Lower leg skin (tissue), 2 donors: ENCODE data around the gene EMILIN3.

GRCh38 chr20:40669577-40670080, 19.4 kb downstream of the MAFB start:
- PRO-cap, result no peak
- RAMPAGE, long total RNA, 2 experiments, result no peak in any of the 2 experiments

- PRO-cap, result bidirectional peak, plus-strand start at chr20:40682662, minus-strand start at chr20:40682553
- RAMPAGE, long total RNA, 2 experiments, result no peak in any of the 2 experiments
These were observed 6.6 kb downstream of the MAFB start for GRCh38 chr20:40682106-40683103.

- PRO-cap, result no peak
- RAMPAGE, long total RNA, 2 experiments, result no peak in any of the 2 experiments
These were observed 1.3 kb upstream of the MAFB start for GRCh38 chr20:40690368-40690735.

DNA sequence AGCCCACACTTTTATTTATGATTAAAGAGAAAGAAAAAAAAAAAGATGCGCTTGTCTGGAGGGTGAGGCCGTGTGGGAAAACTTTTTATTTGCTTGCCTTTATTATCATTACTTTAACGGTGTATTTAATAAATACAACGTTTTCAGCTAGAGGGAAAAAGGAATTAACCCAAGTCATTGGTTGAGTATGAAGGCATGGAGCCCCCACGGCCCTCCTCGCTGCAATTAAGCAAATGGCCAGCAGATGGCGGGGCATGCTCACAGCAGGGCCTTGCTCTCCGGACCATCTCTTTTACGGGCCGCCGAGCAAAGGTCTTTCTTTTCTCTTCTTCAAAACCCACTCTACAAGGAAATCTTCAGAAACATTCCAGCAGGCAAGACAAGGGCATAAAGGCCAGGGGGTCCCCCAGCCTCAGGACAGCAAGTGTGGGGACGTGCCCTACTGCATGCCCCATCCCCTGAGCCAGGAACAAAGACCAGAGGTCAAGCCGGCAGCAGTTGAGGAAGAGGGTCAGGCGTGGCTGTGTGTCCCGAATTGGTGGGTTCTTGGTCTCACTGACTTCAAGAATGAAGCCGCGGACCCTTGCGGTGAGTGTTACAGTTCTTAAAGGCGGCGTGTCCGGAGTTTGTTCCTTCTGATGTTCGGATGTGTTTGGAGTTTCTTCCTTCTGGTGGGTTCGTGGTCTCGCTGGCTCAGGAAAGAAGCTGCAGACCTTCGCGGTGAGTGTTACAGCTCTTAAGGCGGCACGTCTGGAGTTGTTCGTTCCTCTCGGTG, 59.8 kb upstream of the TOP1 start:
- PRO-cap, result no peak
- RAMPAGE, long total RNA, 2 experiments, result no peak in any of the 2 experiments

- PRO-cap, result no peak
- RAMPAGE, long total RNA, 2 experiments, result no peak in any of the 2 experiments
These were observed 37.2 kb upstream of the TOP1 start for GRCh38 chr20:40991112-40992046.

DNA sequence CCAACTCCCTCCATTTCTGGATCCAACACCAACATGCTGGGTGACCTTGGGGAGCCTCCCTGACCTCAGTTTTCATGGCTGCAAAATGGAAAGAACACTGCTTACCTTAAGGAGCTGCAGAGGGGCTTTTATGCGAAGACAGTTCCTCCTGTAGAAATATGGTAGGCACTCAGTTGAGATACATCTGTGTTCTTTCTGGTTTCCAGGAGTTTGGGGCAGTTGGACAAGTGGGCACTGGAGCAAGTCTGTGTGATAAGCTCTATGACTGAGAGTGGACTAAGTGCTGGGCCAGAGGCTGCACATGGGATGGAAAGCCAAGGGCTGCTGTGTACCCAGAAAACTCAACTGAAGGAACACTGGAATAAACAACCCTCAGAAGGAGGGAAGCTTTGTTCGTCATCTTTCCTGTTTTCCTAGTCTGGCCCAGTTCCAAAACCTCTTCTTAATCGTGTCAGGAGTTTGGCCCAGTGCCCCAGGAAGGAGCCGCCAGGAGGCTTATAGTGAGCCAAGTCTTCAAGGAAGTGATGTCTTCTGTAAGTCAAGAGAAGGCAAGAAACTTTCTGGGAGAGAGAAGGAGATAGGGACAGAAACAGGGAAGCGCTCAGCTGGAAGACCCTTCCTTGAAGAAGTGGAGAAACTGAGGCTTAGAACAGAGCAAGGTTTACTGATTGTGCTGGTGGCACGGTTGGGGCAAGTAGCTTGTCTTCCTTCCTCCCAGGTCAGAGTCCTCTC, 23.3 kb upstream of the TOP1 start:
- PRO-cap, result bidirectional peak, plus-strand start at position 573 of the sequence, minus-strand start at position 347 of the sequence
- RAMPAGE, long total RNA, 2 experiments, result no peak in any of the 2 experiments

GRCh38 chr20:41044261-41044731, 15.7 kb downstream of the TOP1 start:
- PRO-cap, result no peak
- RAMPAGE, long total RNA, 2 experiments, result no peak in any of the 2 experiments

- PRO-cap, result no peak
- RAMPAGE, long total RNA, 2 experiments, result no peak in any of the 2 experiments
These were observed 19.3 kb upstream of the PLCG1 start for GRCh38 chr20:41117680-41118786.

- PRO-cap, result no peak
- RAMPAGE, long total RNA, 2 experiments, result no peak in any of the 2 experiments
These were observed 22.2 kb downstream of the PLCG1 start for GRCh38 chr20:41159460-41160123.

- PRO-cap, result no peak
- RAMPAGE, long total RNA, 2 experiments, result no peak in any of the 2 experiments
These were observed 25.0 kb downstream of the PLCG1 start for GRCh38 chr20:41162392-41162781.

DNA sequence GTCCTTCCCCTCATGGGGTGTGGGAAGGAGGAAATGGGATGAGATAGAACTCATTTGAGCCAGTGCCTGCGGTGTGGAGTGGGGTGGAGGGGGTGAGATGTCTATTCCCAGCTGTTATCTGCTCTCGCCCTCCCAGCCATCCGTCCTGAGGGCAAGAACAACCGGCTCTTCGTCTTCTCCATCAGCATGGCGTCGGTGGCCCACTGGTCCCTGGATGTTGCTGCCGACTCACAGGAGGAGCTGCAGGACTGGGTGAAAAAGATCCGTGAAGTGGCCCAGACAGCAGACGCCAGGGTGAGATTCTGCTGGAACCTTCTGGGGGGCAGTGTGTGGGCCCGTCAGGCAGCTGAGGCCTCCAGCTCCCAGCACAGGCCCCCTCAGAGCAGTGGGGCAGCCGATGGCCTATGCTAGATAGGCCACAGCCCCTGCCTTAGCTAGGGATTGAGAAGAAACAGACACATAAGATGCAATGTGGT, 32.7 kb downstream of the PLCG1 start:
- PRO-cap, result no peak
- RAMPAGE, long total RNA, 2 experiments, result no peak in any of the 2 experiments

DNA sequence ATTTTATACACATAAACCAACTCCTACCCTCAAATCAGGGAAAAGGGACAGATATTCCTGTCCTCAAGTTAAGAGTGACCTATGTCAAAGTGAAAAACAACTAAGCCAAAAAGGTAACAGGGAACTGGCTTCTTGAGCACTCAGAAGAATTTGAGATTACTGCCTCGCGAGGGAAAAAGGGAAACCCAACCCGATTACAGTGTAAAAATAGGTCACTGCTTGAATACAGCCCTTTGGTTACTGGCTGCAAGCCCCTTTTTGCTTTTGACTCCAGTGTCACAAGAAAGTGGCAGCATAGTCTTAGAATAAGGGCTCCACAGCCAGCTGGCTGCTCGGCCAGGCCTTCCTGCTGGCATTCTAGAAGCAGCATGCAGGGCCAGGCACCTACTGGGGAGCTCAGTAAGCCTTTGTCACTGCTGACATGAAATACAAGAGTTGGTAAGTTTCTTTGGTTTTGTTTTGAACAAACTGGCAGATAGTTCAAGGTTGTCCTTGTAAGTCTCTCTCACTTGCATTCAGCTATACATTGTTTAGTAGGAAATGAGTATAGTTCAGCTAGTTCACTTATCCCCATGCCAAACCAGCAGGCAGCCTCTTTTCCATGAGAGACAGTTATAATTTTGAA, 83.0 kb downstream of the ZHX3 start:
- PRO-cap, result no peak
- RAMPAGE, long total RNA, 2 experiments, result no peak in any of the 2 experiments

- PRO-cap, result unidirectional peak, minus-strand start at chr20:41248745; unidirectional peak, minus-strand start at chr20:41248823
- RAMPAGE, long total RNA, 2 experiments, result no peak in any of the 2 experiments
These were observed 68.7 kb downstream of the ZHX3 start for GRCh38 chr20:41248642-41249337.

GRCh38 chr20:41329440-41329973, 11.1 kb upstream of the LPIN3 start:
- PRO-cap, result bidirectional peak, plus-strand start at chr20:41329775, minus-strand start at chr20:41329519
- RAMPAGE, long total RNA, 2 experiments, result no peak in any of the 2 experiments

DNA sequence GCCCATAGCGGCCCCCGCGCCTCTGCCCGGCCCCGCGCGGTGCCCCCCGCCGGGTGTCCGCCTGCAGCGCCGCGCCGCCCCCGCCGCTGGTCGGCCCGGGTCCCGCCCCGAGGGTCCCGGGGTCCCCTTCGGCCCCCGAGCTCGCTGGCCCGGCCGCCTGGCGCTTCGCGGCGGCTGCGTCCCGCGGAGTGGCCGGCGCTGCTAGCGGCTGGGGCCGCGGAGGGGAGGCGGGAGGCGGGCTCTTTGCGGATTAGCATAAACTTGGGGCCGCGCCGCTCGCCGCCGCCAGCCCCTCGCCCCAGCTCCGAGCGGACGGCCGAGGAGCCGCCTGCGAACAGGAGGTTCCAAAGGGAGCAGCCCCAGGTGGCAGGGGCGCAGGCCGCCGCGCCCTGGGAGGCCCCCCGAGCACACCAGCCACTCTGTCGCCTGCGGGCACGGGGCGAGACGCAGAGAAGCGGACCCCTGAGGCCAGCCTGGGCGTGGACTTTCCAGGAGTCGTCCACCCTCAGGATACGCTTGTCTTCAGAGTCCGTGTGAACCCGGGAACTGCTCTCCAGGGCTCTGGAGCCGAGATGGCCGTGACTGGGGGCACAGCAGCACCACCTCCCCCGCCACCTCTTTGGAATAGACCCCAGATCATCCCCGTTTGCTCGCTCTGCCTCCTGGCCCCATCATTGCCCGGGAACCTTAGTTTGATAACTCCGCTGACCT, at the start of gene EMILIN3:
EMILIN3 (minus strand) TSS at position 190 of the 711 bp plus-strand sequence.
- PRO-cap, result no peak
- RAMPAGE, long total RNA, 2 experiments, result no peak in any of the 2 experiments

- PRO-cap, result no peak
- RAMPAGE, long total RNA, 2 experiments, result no peak in any of the 2 experiments
These were observed 26.2 kb upstream of the EMILIN3 start for GRCh38 chr20:41392825-41393286.

DNA sequence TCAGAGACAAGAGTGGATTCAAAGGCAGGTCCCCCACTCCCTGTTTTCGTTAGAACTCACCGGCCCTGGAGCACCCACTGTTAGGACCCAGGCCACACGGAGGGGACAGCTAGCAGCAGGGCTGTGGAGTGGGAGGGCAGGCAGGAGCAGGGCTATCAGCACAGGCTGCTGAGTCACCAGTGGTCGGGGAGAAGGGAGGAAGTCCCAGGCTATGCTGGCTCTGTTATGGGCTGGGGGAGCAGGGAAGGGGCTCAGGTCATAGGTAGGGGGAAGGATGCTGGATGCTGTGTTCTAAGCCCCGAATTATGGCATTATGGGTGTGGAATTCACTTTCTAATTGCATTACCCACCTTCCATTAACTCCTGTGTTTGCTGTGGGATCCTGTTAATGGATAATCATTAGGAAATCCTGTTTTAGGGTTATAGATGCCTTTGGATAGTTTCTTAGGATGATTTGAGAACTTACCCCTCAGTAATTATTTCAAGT, 51.9 kb upstream of the CHD6 start:
- PRO-cap, result no peak
- RAMPAGE, long total RNA, 2 experiments, result no peak in any of the 2 experiments

DNA sequence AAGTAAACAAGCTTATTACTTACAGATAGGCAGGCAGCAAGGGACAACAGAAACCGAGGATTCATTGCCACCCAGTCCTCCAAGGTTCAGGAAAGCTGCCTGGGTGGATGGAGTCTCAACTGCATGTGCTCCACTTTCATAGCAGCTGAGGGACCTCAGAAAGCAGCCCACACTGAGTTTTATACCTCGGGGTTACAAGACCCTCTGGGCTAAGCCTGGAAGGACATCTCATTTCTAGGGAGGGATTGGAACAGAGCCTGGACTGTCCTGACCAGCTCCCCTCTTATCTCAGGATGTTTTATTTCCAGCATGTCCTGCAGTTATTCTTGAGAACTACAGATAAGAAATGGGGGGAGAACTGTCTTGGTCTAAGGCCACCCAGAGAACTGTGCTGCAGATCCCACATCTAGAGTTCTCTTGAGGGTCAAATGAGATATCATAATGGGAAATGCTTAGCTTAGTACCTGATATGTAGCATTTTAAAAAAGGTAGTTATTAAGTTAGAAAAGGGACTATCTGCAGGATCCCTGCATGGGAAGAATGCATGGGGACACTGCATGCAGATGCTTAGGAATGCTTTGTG, 97.3 kb upstream of the CHD6 start:
- PRO-cap, result no peak
- RAMPAGE, long total RNA, 2 experiments, result no peak in any of the 2 experiments

DNA sequence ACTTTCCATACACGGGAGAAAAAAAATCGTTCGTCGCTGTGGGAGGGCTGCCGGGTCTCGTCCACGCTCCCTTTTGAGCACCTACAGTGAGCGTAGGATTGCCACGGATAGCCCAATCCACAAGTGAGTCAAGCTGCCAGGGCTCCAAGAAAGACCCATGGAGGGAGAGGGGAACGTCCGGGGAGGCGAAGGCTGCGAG, 662 bp upstream of the SRSF6 start:
- PRO-cap, result no peak
- RAMPAGE, long total RNA, 2 experiments, result no peak in any of the 2 experiments

- PRO-cap, result no peak
- RAMPAGE, long total RNA, 2 experiments, result no peak in any of the 2 experiments
These were observed 16.7 kb upstream of the SGK2 start for GRCh38 chr20:43542094-43542492.